Hair follicular keratinocyte (primary cell): ENCODE measurements around the gene CMPK2.

DNA sequence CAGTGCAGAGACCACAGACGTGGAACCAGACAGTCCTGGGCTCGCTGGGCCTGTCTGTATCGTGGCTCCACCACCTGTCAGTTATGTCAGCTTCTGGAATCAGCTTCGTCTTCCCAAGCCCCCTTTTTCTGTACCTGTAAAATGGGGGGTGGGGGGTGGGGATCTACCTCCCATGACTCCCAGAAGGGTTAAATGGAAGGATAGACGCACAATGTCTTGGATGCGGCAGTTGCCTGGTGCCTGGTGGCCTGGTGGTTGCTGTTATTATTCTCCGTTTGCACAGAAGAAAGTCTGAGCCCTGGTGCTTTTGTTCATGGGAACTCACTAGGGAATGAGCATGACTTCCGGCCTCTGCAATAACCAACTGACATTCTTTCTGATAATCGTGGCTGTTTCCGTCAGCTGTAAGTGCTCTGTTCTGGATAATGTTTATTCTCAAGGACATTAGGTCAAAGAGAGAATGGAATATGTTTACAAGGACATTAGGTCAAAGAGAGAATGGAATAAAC, 31.4 kb downstream of the COLEC11 start:
- RAMPAGE, long total RNA, result no peak

DNA sequence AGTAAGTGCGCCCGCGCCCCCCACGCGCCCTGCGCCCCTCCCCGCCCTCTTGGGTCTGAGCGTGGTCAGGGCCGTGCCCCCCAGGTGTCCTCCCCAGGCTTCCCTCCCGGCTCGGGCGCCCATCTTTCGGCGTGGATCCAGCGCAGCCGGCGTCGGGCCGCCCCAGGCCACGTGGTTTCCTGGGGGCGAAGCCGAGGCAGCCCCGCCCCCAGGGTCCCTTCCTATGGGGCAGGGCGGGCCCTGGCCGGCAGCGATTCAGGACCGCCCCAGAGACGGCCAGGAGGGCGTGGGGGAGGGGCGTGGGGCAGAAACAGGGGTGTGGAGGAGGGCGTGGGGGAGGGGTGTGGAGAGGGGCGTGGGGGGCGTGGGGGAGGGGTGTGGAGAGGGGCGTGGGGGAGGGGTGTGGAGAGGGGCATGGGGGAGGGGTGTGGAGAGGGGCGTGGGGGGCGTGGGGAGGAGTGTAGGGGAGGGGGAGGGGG, 702 bp downstream of the DCDC2C start:
- RAMPAGE, long total RNA, result no peak

GRCh38 chr2:3912240-3912512, 208.8 kb downstream of the DCDC2C start:
- RAMPAGE, long total RNA, result no peak

GRCh38 chr2:4132884-4133214, 429.5 kb downstream of the DCDC2C start:
- RAMPAGE, long total RNA, result no peak

GRCh38 chr2:4283867-4284124, 580.4 kb downstream of the DCDC2C start:
- RAMPAGE, long total RNA, result no peak

- RAMPAGE, long total RNA, result no peak
These were observed 240.4 kb downstream of the SOX11 start for GRCh38 chr2:5932451-5933133.

DNA sequence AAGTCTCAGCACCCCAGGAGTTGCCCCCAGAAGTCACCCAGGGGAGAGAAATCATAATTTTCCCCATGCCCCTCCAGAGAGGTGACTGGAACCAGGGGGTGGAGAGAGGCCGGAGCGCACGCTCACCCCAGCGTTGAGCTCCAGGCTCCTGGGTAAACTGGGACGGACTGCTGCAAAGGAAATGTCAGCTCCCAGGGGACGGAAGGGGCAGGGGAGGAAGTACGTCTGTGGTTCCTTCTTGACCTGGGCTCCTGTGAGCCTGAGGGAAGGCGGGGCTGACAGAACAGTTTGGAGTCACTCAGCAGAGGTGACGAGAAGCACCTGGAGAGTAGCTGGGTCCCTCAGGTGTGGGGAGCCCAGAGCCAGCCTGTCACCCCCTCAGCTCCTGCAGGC, 44.5 kb downstream of the CMPK2 start:
- RAMPAGE, long total RNA, result no peak

GRCh38 chr2:6865082-6866164, at the start of gene CMPK2:
Gene CMPK2 (minus strand): TSS chr2:6865907.
- RAMPAGE, long total RNA, result no peak

DNA sequence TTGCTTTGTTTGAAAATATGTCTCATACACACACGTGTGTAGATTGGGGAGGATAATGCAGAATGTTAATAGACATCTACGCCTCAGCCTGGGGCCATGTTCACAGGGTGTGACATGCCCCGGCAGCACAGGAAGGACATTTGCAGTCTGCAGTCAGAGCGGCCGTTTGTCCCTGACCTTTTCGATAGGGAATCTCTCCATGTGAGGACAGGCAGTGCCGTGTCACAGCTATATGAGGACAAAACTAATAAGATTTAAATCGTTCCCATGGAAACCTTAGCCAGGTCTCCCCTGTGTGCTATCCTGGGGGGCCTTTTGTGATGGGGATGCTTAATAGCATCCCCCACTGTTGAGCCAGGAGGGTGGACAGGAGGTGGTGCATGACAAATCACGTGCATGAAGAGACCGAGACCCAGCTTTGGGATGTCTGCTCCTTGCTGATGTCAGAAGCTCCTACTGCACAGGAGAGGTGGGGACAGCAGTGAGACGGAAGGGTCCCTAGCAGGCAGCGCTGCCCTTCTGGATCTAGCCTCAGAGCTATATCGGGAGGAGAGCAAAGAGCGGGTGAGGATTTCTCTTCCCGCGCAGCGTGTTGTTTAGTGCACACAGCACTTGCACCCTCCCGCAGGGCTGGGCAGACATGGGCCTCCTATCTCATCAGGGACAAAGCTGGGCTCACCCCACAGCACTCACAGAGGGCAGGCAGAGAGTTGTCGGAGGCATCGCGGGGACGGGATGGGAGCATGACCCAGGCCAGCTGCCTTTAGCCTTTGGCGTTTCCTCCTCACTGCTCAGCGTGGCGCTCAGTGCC, 100.7 kb downstream of the RNF144A start:
- RAMPAGE, long total RNA, result no peak

DNA sequence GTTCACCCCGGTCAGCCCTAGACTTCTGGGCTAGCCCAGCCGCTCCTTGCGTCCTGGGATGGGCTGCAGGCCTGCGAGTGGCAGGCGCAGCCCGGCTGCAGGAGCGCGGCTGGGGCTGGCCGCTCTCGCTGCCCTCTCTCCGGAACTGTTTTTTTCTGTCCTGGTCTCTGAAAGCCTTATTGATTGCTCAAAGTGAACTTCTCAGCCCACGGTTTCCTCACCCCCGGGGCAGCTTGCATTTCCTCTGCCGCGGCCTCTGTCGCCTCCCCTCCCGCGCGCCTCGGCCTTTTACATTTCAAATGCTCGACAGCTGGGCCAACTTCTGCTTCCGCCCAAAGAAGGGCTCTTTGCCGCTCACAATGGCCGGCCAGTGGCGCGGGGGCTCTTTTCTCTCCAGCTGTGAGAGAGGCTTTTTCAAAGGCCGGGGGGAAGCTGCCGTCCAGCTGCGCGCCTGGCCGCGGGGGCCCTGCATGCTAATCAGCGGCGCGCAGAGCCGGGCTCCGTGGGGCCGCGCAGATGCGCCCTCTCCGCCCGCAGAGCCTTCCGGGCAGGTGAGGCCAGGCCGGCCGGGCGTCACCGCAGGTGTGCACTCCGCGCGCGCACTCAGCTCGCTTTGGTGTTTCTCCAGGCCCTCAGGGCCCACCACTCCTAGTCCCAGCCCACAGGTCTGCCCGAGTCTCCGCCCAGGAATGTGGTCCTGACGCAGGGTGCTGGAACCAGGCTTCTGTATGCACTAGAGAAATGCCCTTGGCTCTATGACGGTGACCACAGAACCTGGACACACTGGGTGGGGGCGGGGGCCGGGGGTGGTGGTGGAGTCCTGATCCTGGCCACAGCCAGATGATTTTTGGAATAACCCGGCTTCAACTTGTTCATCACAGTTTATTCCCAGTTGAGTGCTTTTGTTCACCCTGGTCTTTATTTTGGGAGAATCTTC, 514.0 kb downstream of the RNF144A start:
- RAMPAGE, long total RNA, result no peak

GRCh38 chr2:7773321-7773746, 856.1 kb downstream of the RNF144A start:
- RAMPAGE, long total RNA, result no peak

DNA sequence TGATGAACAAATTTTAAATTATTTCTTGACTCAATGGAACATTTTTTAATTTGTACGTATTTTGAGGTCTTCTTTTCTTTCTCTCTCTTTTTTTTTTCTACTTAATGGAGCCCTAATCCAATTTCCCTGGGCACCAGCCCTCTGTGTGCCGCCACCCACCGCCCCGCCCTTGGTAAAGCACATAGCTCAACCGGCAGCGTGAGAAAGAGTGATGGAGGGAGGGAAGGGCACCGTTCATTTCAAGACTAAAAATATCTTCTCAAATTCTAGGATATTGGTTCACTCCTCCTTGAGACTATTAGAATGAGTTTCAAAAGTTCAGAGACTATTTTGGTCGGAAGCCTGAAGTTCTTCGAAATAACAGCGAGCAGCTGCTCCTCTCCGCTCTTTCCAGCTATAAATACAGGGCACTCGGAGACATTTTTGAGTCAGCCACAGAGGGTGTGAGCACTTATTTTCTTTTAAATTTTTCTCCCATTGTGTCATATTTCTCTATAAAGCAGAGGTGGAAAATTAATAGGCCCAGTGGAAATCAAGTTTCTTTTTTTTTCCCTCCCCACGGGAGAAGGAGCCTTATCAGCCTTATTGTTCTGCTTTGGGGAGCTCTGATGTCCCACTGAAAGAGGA, 731.7 kb upstream of the ID2 start:
- RAMPAGE, long total RNA, result no peak

- RAMPAGE, long total RNA, result no peak
These were observed 560.8 kb upstream of the ID2 start for GRCh38 chr2:8120928-8121605.

DNA sequence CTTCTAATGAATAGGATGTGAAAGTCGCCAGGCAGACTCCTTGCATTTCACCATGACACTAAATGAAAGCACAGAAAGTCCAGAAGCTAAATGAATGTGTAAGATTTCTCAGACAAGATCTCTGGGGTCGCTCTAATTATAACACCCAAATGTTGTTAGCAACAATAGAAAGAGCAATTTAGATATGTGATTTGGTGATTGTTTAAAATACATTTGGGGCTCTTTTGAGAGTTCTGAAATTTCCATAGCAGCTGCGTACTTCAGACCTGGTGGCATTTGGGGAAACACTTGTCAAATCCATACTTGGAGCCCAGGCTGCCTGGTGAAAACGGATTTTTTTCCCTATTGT, 272.7 kb upstream of the ID2 start:
- RAMPAGE, long total RNA, result no peak

DNA sequence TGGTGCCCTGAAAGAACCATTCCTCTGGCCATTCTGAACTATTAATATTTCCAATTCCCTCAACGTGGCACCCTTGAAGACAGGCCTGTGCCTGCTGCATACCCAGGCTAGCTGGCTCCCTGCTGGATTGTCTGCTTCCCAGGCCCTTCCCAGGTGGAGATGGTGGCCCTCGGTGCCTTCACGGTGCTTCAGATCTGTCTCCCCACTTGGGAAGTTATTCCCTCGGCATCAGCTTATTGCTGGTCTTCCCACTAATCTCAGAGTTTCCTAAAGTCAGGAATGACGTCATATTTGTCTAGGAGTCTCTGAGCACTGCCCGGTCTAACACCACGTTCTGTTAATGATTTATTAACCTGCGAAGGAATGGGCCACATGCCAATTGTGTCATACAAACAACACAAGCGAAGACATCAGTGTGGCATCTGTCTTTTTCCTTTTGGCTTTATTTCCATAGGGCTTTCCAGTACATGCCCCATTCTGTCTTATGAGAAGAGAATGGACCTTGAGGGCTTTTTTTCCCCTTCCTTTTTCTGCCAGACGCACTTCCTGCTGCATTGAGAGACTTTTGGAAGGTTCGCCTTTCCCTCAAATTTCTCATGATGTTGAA, 269.7 kb upstream of the ID2 start:
- RAMPAGE, long total RNA, result no peak

DNA sequence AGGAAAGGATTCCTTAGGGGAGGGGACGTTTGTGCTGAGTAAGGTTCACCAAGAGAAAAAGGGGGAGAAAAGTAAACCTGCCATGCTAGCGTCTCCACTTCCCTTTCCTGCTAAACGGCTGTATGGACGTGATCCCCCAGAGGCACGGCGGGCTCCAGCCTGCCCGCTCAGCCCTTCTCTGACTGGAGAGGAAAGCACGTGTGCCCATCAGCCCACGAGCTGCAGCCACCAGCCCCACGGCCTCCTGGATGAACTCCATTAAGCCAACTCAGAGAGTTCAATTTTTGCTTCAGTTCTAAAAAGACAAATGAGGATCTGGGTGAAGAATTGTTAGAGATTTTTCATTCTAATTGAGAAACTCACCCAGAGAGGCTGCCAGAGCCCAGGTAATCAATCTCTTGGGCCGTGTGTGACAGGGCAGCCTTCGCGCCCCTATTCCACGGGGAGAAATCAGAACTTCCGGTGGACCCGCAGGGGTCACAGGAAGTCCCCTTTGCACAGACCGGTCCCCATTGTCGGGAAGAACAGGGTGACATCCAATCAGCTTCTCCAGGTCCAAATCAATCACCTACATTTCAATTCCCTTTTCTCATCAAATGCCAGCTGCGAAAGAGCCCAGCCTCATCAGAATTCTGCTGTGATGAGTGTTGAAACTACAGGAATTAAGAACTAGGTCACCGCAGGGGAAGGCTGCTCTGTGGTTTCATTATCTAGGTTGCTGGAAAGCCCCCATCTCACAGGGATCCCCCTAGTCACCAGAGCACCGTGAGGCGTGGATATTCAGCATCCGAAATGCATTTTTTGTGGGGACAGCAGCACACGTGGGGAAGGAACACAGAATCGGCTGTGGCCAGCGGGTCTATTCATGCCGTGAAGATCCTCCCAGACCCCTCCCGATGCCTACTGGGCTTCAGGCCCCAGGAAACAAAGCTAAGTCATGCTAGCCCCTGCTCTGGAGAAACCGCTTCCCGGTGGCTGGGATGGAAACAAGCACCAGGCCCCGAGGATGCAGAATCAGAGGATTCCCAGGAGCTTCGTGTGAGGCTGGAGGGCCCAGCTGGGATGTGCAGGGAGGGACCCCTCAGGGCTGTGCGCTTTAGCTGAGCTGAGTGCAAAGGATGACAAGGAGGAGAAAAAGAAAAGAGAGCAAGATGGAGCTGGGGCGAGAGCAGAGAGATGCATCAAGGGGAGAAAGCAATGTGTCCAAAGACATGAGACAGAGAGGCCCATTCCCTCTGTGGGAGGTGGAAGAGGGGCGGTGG, 193.8 kb upstream of the ID2 start:
- RAMPAGE, long total RNA, result no peak

GRCh38 chr2:8496434-8497073, 185.3 kb upstream of the ID2 start:
- RAMPAGE, long total RNA, result no peak

- RAMPAGE, long total RNA, result no peak
These were observed 106.7 kb upstream of the ID2 start for GRCh38 chr2:8575042-8575716.

- RAMPAGE, long total RNA, result no peak
These were observed 48.1 kb upstream of the ID2 start for GRCh38 chr2:8633648-8634176.

- RAMPAGE, long total RNA, result no peak
These were observed 2.3 kb upstream of the ID2 start for GRCh38 chr2:8679609-8679844.